Skin of body (tissue), 2 donors: ENCODE measurements around a stretch of chr1.

- RAMPAGE, long total RNA = no peak
Measured at GRCh38 chr1:29900691-29901064, 664.4 kb downstream of the PTPRU start.

GRCh38 chr1:29999846-30000246 lies 723.5 kb downstream of the MATN1 start:
- RAMPAGE, long total RNA = no peak

GRCh38 chr1:30005866-30006527 lies 717.4 kb downstream of the MATN1 start:
- RAMPAGE, long total RNA = no peak

GRCh38 chr1:30485703-30486063 lies 237.7 kb downstream of the MATN1 start:
- RAMPAGE, long total RNA = no peak

DNA sequence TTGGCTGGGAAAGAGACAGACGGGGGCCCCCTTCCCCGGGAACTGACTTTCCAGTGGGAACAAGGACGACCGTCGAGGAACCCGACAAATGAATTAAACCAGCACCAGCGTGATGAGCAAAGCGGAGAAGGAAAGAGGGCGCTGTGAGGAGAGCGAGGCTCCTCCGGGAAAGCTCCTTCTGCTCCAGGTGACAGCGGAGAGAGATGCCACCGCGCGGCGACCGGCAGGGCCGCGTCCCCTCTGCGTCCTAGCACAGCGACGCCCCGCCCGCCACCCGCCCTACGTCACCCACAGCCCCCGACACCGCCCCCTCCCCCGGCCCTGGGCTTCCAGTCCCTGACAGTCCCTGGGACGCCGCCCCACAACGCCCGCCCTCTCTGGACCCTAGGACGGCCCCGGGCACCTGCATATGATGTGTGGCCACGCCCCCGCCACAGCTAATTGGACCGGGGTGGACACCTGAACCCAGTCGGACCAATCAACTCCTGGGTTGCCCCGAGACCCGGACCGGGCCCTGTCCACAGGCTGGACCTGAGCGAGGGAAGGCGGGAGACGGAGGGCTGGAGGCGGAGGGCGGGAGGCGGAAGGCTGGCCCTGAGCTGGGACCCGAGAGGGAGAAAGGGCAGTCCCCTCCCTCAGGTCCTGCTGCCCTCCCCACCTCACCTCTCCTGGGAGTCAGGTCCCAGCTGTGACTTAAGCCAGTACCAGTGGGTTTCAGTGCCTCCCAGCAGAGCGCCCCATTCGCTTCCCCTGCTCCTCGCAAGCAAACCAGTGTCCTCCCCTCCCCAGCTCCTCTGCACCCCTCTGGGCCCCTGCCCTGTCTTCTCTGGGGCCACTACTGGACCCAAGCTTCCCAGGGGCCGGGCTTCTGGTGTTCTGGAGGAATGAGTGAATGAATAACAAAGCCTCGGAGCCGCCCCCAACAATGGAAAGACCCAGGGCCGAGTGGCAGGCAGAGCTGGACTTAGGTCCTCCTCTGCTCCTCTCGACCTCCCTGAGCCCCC lies 38.0 kb downstream of the MATN1 start:
- RAMPAGE, long total RNA = no peak

DNA sequence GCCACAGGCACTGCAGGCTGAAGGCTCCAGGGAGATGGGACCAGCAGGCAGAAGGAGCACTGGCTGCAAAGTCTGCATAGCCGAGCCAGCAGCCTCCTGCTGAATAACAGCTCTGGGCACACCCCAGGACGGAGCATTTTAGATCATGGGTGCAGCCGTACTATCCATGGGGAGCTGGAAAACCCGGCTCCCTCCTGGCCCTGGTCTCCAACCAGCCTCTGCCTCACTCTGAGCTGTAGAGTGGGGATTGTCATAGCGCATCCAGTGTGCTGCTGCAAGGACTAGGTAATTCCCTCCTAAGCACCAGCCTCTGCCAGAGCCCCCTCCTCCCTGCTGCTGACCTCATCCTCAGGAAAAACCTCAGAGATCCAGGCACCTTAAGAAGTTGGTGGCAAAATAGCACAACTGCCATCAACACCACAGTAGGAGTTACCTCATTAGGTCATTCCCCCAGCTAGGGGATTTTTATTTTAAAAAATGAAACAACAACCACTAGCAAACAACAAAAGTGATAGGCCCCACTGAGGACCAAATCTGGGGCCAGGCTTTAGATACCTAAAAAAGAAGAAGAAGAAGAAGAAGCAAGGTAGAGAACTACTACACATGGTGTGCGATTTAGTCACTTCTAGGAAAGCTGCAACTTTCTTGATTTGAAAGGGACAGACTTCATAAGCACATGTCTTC lies 5.0 kb upstream of the LAPTM5 start:
- RAMPAGE, long total RNA = no peak

DNA sequence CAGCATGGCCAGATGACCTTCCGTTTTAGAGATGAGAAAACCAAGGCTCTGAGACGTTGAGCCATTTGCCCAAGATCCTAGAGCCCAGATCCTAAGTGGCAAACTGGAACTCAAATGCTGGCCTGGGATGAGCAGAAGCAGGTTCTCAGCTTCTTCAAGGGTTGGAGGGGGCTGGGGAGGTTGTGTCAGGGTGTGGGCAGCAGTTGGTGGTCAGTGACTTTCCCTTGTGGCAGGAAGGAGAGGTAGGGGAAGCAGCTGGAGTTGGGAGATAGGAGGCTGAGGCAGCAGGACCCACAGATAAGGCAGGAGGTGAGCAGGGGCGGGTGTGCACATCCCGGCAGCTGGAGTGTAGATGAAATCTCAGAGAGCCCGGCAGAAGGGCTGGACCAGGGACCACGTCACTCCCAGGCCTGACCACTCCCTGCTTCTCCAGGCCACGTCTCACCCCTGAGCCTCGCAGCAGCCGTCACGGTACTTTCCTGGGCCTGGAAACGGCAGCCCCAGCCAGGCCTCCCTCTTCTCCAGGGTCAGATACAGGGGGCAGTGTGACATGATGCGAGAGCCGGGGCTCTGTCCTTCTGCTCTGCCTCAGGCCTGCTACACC lies 11.4 kb upstream of the LAPTM5 start:
- RAMPAGE, long total RNA = no peak

DNA sequence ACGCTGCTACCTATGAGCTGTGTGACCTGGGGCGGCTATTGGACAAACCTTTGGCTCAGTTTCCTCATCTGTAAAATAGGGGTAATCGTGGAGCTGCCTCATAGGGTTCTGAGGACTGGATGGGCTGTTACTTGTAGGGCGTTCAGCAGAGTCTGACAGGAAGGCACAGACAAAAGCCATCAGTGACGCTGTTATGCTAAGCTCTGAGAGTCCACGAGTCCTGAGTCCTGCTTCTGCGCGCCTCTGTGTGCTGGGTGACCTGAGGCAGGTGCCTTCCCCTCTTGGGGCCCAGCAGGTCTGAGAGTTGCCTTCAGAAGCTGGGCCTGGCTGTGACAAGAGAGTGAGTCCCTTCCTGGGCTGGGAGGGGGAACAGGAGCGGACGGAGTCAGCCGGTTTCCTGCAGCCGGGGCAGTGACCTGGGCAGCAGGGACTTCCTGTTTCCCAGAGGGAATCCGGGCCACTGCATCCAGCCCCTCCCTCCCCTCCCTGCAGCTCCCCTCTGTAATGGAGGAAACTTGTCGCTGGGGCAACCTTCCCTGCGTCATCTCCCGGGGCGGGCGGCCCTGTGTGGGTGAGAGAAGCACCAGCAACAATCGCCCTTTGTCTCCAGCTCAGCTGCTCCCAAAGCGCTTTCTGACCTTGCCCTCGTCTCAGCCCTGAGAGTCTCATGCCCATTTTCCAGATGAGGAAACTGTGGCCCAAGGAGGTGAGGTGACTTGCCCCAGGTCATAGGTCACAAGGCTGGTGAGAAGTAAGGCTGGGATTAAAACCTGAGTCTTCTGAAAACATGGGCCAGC lies 61.2 kb downstream of the SDC3 start:
- RAMPAGE, long total RNA = no peak

DNA sequence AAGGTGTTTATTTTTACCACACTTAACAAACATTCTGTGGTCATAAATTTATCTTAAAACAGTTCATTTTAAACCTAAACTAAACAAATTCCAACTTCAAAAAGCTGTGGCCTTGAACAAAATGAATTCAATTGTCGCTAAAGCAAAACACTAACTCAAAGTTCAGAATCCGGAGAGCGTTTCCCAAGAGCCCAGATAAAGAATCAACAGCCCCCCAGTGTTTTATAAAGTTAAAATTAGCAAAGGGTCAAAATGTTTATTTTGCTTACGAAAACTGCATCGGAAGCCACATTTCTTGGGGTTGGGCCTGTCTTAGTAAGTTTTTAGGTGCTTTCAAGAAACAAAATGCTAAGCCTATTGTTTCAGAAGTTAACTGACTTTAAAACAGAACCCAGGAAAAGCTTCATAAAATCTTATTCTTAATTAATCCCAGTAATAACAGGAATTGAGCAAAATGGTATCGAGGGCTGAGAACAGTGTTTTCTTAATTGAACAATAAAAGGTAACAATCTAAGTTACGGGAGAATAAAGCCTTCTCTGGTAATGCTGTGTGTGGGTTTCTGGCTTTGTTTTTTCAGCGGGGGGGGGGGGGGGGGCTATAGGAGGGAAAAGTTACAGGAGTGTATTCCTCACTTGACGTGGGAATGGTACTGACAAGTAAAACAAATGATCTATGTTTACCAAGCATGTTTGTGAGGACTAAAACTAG lies 1.2 kb downstream of the PUM1 start:
- RAMPAGE, long total RNA = no peak

DNA sequence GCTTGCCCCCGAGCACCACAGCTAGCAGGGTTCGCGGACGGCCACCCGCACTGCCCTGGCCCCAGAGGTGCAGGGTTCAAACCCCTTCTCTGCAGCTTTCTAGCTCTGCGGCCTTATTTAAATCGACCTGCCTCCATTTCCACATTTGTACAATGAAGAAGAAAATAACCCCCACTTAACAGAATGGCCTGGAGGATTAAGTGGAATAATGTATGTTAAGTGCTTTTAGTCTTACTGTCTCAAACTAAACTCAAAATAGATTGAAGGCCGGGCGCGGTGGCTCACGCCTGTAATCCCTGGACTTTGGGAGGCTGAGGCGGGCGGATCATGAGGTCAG lies 503 bp upstream of the PUM1 start:
- RAMPAGE, long total RNA = no peak

GRCh38 chr1:31384486-31384881 lies 11.6 kb upstream of the FABP3 start:
- RAMPAGE, long total RNA = no peak

- RAMPAGE, long total RNA = no peak
Measured at GRCh38 chr1:31425449-31426109, 12.6 kb downstream of the SERINC2 start.

GRCh38 chr1:31470960-31471274 lies 57.9 kb downstream of the SERINC2 start:
- RAMPAGE, long total RNA = no peak

- RAMPAGE, long total RNA = no peak
Measured at GRCh38 chr1:31505550-31506358, 70.6 kb upstream of the TINAGL1 start.

GRCh38 chr1:31648828-31649402 lies 4.2 kb upstream of the PEF1 start:
- RAMPAGE, long total RNA = no peak

DNA sequence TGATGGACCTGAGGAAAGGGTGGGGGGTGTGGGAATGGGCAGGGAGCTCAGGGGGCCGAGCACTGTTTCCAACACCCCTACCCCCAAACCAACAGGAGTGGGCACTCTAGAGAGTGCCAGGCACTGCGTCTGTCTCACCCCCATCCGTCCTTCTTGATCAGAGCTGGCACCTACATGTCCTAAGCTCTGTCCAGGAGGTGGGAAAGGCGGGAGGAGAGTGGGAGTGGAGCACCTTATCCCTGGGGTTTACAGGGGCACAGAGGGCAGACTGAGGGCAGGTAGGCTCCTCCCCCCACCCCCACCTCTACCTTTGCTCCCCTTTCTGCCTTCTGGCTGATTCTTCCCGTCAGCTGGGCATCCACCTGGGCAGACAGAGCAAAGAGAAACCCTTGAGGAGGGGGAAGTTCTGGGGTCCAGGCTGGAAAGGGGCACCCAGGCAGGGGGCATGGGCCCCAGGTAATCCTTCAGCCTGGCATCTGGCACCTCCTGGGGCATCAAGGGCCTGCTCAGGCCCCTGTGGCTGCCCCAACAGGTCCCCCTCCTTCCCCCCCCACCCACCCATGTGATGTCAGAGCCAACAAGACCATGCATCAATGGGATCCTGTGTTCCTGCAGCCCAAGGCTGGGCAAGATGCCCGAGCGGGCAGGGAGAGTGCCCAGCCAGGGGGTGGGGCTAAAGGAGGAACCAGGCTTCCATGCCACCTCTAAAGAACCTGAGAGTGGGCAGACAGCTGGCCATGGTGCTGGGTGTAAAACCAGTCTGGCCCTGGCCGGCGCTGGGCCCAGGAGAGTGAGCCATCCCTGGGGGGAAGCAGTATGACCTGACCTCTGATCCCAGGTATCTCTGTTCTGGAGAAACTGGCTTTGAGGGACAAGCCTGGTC lies 7.8 kb downstream of the COL16A1 start:
- RAMPAGE, long total RNA = no peak

DNA sequence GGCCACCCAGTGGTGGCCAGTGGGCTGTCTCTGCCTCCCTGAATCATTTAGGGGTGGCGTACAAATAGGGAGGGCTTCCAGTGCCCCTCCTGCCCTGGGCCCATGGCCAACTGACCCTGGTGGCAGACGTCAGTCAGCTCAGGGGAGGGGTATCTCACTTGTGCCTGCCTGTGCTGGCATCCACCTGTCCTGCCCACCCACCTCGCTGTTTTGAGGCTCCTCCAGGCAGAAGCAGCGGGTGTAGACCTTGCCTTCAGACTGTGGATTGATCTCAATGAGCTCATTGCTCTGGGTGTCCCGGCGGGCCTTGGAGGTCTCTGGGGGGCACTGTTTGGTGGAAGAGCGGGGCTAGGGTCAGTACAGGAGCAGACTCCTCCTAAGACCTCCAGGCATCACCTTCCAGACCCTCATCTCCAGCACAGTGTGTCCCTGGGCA lies 7.0 kb downstream of the COL16A1 start:
- RAMPAGE, long total RNA = no peak

DNA sequence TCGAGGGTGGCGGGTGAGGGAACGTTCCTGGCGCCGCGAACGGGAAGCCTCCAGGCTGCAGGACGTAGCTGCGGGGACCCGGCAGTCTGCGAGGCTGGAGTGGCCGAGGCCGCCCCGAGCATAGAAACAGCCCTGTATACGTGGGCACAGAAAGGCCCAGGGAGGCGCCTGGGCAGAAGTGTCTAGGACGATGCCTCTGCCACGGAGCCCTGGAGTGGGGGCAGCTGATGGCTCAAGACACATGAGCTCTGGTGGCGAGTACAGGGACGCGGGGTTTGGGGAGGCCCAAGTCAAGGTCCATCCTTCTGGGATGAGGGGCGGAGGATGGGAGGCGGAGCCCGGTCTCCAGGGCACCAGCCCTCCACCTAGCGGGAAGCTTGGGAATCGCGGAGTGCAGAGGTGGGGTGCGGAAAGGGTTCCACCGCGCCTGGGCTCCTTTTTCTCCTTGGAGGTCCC lies 11.7 kb upstream of the COL16A1 start:
- RAMPAGE, long total RNA = no peak

DNA sequence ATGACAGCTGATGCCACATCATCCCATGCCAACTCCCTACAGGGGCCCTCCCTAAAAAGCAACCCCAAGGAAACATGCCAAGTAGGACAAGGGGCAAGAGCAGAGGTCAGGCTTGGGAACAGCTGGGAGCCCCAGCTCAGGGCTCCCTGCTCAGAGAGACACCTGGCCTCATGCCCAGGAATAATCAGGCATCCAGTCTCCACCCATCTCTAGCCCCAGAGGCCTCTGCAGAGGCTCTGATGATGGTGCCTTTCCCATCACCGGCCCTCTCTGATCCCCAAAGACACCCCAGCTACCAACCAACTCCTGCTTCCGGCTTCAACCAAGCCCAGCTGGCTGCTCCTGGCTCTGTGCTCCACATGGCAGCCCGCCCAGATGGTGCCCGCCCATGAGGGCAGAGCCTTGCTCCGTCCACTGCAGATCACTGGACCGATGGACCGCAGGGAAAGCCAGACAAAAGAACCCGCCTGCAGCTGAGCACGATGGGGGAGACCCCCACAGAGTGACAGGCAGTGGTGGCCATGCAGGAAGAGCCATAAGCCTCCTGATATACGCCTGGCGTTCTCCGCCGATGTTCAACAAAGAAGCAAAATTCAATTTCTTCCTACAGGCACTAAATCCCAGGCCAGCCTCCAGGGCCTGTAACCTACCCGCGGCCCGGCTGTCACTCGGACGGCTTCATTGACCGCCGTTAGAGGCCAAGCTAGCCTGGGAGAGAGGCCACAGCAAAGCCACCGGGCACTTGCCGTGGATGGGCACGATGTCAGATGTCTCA lies 10.0 kb downstream of the ADGRB2 start:
- RAMPAGE, long total RNA = no peak

DNA sequence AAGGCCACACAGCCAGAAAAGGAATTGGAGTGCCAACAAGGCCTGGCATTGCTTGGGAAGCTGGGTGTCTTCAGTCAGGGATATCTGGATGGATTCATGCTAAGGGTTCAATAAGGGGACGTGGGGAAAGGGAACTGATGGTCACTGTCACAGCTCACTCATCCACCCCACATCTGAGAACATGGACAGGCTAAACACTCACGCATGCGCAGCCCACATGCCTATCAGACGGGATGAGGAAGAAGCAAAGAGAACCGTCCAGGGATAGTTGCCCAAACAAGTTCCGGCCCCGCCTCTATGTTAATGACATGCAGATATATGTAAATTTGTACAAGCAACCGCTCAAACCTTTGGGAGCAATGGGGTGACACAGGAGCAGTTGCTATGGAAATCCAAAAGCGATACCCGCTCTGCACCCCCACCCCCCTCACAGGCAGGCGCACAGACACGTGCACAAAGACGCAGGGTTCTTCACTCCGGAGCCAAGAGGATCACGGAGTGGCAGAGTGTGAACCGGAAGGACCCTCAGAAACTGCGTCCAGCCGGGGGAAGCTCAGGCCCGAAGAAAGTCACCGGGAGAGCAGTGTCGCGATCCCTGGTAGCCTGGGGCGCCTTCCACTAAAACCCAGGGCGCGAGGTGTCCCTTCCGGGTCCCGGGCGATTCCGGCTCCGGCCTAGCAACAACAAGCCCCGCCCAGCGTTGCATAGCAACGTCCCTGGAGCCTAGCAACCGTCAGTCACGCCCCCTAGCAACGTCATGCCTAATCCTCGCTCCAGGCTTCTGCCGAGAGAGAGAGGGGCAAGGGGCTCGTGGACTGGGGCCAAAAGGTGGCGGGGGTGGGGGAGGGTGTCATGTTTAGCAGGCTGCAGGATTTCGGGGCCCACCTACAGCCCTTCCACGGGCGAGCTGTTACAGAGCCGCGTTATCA lies 24.1 kb upstream of the ADGRB2 start:
- RAMPAGE, long total RNA = no peak